Hepatocyte (in vitro differentiated cells and primary cell): ENCODE measurements around a stretch of chr15.

GRCh38 chr15:22239075-22240037 is 145.0 kb downstream of the OR4N4 start:
- RAMPAGE, long total RNA: no peak
- RRBS: no CpG with 5 or more reads among the region's 19 CpGs

DNA sequence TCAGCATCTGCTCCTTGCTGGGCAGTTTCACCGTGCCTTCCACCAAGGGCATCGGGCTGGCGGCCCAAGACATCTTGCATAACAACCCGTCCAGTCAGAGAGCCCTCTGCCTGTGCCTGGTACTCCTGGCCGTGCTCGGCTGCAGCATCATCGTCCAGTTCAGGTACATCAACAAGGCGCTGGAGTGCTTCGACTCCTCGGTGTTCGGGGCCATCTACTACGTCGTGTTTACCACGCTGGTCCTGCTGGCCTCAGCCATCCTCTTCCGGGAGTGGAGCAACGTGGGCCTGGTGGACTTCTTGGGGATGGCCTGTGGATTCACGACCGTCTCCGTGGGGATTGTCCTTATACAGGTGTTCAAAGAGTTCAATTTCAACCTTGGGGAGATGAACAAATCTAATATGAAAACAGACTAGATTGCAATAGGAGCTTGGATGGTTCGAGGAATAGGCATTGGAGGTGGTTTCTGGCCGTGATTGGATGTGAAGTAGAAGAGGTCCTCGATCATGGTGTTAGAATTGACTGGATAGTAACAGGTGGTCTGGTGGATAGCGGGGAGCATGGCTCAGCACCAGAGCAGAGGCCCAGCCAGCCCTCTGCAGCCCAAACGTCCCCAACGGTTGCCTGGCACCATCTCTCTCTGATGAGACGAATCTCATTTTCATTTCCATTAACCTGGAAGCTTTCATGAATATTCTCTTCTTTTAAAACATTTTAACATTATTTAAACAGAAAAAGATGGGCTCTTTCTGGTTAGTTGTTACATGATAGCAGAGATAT is 14.5 kb upstream of the NIPA2 start:
- RAMPAGE, long total RNA: no peak
- RRBS: no CpG with 5 or more reads among the region's 26 CpGs

- RAMPAGE, long total RNA: no peak
- RRBS: no CpG with 5 or more reads among the region's 7 CpGs
Observed at GRCh38 chr15:22839384-22839766, 909 bp downstream of the NIPA2 start.

GRCh38 chr15:22951513-22951864 is 28.7 kb downstream of the CYFIP1 start:
- RAMPAGE, long total RNA: no peak
- RRBS: no CpG with 5 or more reads among the region's 18 CpGs

DNA sequence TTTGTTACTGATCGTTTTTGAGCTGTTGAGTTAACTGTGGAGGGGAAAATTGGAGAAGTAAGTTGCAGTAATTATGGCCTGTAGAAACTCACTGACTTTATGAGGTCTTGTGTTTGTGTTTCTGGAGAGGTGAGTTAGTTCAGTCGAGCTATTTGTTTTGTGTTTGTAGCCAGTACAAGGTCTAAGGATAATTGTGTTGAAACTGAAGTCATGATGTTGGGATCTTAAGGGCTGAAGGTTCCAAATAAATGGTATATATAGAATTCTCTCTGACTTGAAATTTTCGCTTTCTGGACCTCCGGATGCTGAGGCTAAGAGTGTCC is 29.2 kb downstream of the GOLGA6L26 start:
- RAMPAGE, long total RNA: no peak
- RRBS: no CpG with 5 or more reads among the region's 4 CpGs

GRCh38 chr15:23564828-23565248 is 636 bp upstream of the MKRN3 start:
- RAMPAGE, long total RNA: no peak
- RRBS: no CpG with 5 or more reads among the region's 10 CpGs

- RAMPAGE, long total RNA: no peak
- RRBS: no CpG with 5 or more reads among the region's 4 CpGs
Observed at GRCh38 chr15:25051416-25051615, 96.5 kb downstream of the SNRPN start.

GRCh38 chr15:25846173-25846877 is 16.8 kb downstream of the ATP10A start:
- RAMPAGE, long total RNA: no peak
- RRBS: no CpG with 5 or more reads among the region's 13 CpGs

GRCh38 chr15:25849175-25849968 is 13.8 kb downstream of the ATP10A start:
- RAMPAGE, long total RNA: no peak
- RRBS: no CpG with 5 or more reads among the region's 12 CpGs

DNA sequence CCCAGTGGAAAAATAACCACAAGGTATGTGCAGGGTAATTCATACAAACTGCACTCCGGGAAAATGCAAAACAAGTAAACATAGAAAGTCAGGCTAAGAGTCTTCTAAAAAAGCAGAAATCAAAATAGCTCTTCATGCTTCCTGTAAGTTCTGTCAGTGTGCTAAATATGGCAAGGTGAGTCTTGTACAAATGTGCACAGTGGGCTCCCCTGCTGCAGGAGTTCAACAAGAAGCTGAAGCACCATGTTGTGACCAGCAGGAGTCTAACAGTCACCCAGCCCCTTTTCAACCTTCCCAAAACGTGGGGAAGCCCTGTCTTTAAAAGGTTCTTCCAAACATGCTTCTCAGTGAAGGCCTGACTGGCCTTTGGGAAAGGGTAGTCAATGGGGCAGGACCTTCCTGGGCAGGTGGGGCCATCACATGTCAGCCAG is 10.0 kb downstream of the ATP10A start:
- RAMPAGE, long total RNA: no peak
- RRBS: no CpG with 5 or more reads among the region's 2 CpGs

- RAMPAGE, long total RNA: no peak
- RRBS: no CpG with 5 or more reads among the region's 9 CpGs
Observed at GRCh38 chr15:25938815-25939468, 75.8 kb upstream of the ATP10A start.

GRCh38 chr15:28168285-28168909 is 69.3 kb upstream of the OCA2 start:
- RAMPAGE, long total RNA: no peak
- RRBS: no CpG with 5 or more reads among the region's 16 CpGs

DNA sequence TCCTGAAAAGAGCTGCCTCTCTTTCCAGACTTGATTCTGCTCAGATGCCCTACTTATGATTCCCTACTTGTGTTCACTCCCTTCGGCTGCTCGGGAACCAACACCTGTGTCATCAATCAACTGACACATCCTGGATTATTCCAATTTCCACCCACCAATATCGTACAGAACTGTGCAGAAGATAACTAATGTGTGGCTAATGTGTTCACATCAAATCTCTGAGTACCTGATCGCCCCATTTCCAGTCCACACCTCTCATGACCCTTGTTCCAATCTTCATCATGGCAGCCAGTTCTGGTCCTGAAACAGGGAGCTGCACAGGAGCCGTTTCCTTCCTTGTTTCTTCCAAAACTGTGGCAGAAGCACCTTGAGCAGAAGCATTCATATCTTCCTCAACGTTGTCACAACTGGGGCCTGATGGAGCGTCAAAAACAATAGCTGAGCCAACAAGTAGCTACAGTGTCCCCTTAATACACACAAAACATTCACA is 100.1 kb downstream of the HERC2 start:
- RAMPAGE, long total RNA: no peak
- RRBS: no CpG with 5 or more reads among the region's 7 CpGs

GRCh38 chr15:28948351-28948929 is 62.7 kb downstream of the APBA2 start:
- RAMPAGE, long total RNA: no peak
- RRBS: no CpG with 5 or more reads among the region's 12 CpGs

- RAMPAGE, long total RNA: no peak
- RRBS: 96% methylated on average over 3 of the region's 19 CpGs
Observed at GRCh38 chr15:28992944-28993969, 107.5 kb downstream of the APBA2 start.

DNA sequence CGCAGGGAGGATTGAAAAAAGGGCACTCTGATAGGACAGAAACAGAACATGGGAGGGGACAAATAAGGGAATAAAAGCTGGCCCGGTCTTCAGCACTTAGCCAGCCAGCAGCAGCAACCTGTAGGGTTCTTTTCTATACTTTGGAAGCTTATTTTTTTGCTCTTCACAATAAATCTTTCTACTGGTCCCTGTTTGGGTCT is 115.8 kb upstream of the ENTREP2 start:
- RAMPAGE, long total RNA: no peak
- RRBS: no CpG with 5 or more reads among the region's 2 CpGs

- RAMPAGE, long total RNA: no peak
- RRBS: no CpG with 5 or more reads among the region's 11 CpGs
Observed at GRCh38 chr15:29790372-29791057, 31.8 kb downstream of the TJP1 start.

DNA sequence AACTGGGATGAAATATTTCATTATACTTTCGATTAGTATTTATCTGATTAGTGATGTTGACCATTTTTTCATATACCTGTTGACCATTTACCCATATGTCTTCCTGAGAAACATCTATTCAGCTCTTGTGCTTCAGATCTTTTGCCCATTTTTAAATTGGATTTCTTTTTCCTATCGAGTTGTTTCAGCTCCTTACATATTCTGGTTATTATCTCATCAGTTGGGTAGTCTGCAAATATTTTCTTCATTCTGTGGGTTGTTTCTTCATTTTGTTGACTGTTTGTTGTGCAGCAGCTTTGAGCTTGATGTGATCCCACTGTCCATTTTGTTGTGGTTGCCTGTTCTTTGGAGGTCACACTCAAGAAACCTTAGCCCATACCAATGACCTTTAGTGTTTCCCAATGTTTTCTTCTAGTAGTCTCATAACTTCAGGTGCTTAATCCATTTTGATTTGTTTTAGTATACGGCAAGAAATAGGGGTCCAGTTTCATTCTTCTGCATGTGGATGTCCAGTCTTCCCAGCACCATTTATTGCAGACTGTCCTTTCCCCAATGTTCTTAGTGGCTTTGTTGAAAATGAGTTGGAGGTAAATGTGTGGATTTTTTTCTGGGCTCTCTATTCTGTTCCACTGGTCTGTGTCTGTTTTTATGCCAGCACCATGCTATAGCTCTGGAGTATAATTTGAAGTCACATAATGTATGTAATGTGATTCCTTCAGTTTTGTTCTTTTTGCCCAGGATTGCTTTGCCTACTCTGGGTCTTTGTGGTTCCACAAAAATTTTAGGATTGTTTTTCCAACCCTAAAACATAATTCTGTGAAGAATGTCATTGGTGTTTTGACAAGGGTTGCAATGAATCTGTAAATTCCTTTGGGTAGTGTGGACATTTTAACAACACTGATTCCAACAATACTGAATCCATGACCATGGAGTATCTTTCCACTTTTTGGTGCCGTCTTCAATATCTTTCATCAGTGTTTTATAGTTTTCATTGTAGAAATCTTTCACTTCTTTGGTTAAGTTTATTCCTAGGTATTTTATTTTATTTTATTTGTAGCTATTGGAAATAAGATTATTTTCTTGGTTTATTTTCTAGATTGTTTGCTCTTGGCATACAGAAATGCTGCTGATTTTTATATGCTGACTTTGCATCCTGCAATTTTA is 30.1 kb downstream of the TJP1 start:
- RAMPAGE, long total RNA: no peak
- RRBS: no CpG with 5 or more reads among the region's 4 CpGs

GRCh38 chr15:29820833-29821241 is 1.4 kb downstream of the TJP1 start:
- RAMPAGE, long total RNA: no peak
- RRBS: no CpG with 5 or more reads among the region's 3 CpGs

DNA sequence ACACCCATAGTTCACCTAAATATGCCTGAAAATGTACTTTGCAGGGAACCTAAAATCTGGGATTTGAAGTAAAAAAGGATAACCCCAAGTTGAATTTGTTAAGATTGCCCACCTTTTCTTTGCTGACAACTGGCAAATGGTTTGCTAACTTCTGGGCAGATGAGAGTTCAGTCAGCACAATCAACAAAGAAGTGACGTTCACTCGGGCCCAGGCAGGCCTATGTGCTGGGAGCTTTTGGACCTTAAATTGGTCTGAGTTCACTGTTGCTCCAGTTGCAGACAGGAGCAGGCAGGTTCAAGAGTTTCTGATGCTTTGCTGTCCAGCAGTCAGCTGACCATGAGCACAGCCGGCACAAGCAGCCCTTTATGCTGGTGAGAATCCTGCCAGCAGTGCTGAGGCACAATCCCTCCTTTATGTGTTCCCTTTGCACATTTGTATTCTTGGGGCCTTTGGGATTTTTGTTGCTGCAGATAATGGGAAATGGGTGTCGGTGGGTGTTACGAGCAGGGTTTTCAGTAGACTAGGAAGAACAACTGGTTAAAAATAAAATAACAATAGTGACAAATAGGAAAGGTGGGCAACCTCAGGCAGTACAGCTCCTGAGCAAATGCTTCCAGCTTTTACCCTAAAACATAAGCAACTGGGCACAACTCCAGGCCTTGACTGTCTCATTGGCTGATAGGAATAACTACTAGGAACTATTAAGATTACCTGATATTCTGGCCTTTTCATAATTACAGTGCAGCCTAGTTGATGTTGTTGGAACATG is 81.1 kb upstream of the GOLGA8J start:
- RAMPAGE, long total RNA: no peak
- RRBS: no CpG with 5 or more reads among the region's 5 CpGs